Thoracic aorta endothelial cell (primary cell): ENCODE data around the genes CCNE1, URI1 and WDR88.

DNA sequence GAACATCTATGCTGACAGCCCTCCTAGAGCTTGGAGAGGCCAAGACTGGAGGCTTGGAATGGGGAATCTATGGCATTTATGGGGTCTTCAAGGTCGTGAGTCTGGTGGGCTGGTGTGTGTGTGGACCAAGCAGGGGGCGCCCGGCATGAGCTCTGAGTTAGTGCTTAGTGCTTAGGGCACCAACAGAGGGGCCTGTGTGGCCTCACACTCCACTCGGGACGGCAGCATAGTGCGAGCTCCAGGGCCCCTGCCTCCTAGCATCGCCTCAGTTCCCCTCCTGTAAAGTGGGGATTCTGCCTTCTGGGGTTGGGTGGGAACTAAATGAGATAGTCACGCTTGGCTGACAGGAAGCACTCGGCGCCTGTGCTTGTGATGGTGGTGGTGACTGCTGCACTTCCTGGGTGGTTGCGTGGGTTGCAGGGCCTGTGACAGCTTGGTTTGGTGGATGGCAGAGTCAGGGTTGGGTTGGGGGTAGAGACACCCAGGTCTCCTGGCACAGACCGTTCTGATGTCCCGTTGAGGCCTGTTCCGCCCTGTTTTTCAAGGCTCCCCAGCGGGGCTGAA, 7.6 kb downstream of the PLEKHF1 start:
- CAGE, long polyA plus RNA, result no peak

DNA sequence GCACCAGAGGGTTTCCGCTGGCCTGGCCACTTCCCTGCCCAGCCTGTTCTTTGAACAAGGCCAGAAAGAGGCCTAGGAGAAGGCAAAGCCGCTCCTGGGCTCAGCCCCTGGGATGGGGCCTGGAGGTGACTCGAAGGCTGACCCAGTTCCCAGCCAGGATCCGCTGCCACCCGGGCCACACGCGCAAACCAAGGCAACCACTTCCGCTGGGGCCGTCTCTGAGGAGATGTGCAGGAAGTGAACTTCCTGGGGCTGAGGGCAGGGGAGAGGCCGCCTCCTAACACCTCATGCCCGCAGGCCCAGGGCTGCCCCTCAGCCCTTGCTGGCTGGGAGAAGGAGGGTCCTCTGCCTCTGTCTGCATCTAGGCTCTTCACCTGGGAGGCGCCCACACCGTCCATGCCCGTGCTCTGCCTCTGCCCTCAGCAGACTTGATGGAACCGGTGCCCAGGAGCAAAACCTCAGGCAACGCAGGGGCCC, 15.3 kb downstream of the PLEKHF1 start:
- CAGE, long polyA plus RNA, result no peak

DNA sequence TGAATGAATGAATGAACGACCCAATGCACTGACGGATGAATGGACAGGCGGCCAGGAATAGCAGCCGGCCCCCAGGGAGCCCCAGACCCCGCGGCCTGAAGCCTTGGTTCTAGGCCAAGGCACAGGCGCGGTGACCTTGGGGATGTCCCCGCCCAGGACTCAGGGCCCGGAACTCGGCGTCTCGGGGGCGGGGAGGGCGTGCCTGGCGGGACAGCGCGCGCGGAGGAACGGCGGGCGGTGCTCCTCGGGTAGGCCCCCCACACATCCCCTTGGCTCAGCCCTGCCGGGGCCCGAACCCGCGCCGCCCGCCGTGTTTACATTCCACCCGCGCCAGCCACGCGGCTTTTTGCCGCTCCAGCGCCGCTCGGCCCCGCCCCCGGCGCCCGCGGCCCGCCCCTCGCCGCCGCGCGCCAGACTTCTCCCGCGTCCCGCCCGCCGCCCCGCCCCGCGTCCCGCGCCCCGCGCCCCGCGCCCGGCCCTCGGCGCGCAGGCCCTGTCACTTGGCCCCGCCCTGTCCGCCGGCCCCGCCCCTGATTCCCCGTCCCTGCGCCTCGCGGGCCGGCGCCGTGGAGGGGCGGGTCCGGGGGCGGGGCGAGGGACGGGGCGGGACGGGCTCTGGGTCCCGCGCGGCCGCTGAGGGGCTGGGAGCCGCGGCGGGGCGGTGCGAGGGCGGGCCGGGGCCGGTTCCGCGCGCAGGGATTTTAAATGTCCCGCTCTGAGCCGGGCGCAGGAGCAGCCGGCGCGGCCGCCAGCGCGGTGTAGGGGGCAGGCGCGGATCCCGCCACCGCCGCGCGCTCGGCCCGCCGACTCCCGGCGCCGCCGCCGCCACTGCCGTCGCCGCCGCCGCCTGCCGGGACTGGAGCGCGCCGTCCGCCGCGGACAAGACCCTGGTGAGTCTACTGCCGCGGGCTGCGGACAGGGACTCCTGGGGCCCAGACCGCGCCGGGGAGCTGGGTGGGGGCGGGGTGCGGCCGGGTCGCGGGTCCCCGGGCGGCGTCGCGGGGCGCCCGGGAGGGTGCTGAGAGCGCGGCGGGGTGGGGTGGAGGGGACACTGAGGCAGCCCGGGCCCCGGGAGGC, at the start of gene CCNE1:
CCNE1 (plus strand) TSS at position 729 of the 1,077 bp plus-strand sequence.
- CAGE, long polyA plus RNA, result no peak

GRCh38 chr19:29812340-29813003, 681 bp downstream of the CCNE1 start:
- CAGE, long polyA plus RNA, result no peak

- CAGE, long polyA plus RNA, result no peak
Observed at GRCh38 chr19:29842965-29843752, 31.4 kb downstream of the CCNE1 start.

DNA sequence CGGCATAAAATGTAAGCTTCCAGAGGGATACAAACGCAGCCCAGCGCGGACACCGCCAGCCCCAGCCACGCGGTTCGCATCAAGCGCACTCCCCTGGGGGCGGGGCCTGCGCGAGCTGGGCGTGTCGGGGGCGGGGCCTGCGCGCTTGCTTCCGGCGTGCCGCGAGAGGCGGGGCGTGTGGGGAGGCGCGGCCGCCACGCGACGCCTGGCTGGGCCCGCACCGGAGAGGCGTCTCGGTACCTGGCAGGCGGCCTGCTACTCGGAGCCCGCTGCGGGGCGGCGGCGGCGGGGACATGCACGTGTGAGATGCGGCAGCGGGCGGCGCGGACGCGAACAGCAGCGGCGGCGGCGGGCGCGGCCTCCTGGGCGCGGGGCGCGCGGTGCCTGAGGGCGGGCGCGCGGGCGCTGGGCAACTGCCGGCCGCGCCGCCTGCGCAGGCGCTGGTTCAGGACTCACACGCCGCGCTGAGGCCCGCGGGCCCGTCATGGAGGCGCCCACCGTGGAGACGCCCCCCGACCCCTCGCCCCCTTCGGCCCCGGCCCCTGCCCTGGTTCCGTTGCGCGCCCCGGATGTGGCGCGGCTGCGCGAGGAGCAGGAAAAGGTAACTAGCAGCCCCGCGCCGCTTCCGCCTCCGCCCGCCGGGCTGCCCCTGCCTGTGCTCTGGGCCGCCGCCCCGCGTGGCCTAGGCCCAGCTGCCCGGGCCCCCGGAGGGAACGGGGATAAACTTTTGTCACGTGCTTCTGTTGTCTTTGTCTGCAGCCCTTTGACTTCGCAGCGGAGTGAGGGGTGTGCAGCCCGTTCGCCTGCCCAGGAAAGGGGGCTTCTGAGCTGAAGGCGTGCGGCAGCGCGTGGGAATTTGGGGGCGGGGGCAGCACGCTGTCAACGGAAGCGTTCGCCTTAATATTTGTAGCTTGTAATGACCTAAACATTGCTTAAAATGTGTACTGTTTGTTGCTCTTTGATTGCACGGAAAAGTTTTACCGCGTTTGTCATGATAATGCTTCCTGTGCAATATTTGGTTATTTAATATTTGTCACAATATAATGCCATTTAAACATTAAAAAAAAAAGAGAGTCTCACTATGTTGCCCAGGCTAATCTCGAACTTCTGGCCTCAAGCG, at the start of gene URI1:
URI1 (plus strand) TSS at position 176 of the 1,120 bp plus-strand sequence.
- CAGE, long polyA plus RNA, result no peak

DNA sequence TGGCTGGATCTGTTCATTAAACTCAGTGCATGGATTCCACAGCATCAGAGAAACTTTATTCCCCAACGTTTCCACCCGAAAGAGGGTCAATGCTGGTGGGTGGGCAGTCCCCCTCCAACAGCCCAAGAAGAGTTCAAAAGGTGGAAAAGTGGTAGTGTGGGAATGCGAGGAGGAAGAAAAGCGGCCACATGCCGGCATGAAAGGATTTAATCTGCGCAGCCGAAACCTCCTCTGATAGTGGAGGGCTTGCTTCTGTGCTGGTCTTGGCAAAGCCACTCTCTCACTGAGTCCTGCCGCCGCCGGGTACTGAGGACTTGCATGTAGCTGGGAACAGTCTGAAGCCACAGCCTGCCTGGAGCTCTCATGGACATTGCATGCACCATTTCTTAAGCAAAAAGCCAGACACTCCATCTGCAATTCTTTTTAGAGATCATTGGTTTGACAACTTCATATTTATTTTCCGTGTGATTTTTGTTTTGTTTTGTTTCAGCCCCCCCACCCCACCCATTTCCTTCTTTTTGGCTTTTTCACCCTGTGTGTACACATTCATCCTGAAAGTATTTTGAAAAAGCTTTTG, 136.2 kb upstream of the ZNF536 start:
- CAGE, long polyA plus RNA, result no peak

- CAGE, long polyA plus RNA, result no peak
Observed at GRCh38 chr19:30340167-30340511, 32.0 kb upstream of the ZNF536 start.

- CAGE, long polyA plus RNA, result no peak
Observed at GRCh38 chr19:31502698-31502902, 153.4 kb upstream of the TSHZ3 start.

- CAGE, long polyA plus RNA, result no peak
Observed at GRCh38 chr19:31597710-31598072, 248.5 kb upstream of the TSHZ3 start.

DNA sequence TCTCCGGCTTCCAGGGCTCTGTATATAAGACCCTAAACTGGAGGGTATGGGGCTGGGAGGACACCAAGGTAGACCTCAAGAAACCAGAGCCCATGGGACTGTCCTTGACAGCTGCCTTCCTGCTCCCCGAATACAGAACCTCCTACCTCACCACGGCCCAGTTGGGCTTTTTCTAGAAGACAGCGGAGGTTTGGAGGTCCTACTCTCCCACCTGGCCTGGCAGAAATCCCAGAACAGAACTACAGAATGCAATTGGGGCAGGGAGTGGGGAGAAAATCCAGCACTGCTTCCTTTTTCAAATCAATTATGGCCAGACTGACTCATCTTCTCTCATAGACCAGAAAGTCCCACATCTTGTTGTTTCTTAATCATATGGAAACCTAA, 177.2 kb upstream of the ZNF507 start:
- CAGE, long polyA plus RNA, result no peak

DNA sequence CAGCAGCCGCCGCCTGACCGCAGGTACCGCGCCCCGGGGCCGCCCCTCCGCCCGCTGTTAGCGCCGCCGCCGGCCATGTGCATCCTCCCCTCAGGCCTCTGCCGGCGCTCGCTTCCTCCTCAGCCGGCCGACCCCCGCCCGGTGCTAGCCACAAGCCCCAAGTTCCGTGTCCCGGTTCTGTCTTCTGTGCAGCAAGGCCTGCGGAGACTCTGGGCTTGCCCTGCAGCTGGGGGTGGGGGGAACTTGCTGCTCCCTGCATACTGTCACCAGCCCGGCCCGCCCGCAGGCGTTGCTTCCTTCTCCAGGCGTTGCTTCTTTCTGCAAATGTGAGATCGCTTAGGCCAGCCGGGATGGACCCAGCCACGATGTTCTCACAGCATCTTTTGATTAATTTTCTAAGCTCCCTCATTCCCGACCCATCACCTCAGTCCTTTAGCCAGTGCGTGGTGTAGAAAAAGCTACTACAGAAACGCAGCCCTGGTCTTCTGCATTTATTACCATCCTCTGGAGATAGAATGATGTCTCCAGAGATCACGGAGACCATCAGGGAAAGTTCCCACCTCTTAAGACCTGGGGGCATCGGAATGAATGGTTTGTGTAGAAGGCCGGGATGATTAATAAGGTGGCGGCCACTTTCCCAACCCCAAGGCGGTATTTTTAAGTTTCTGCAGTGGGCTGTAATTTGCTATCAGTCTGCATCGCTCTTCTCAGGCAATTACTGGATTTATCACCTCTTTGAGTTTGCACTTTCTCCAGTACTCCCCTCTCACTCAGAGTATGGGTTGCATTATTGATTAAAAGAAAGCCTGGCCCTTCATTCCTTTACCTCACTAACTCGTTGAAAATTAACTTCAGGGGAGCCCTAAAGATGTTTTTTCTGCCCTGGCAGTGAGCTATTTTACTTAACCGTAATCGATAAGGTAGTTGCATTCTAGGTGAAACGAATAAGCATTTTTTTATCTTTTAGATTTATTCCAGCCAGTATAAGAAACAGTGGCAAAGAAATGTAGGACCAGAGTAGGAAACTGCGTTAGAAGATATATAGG, 674 bp downstream of the ZNF507 start:
- CAGE, long polyA plus RNA, result no peak

DNA sequence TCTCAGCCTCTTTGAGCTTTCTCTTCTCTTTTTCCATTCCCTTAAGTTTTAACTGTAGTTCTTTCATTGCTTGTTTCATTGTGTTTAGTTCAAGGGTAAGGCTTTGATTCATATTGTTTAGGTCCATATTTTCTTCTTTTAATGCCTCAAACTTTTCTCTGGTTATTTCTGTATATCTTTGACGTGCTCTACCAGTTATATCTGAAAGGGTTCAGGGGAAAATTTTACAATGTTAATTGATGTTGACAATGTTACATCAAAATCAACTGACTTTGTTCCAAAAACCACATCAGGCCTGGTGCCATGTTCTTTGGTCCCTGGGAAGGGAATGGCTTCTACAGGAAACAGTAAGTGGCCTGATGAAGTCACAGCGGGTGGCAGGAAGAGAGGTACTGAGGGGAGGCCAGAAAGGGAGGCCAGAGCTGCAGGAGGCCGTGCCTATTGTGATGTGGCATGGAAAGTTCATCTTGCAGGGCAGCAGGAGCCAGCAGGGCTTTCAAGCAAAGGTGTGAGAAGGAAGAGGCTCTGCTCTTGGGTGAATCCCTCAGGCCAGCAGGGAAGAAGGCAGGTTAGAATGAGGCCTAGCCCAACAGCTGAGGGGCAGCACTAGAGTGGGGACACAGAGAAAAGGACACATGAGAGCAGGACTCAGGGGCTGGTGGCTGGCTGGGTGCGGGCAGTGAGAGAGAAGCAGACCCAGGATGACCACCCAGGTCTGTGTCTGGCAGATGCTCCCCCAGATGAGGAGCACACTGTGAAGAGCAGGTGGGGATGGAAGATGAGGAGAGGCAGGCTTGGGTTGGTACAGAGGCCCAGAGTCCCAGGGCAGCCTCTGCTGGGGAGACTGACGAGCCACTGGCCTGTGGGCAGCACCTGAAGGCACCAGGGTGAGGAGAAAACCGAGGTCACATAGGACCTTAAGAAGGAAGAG, 38.0 kb downstream of the CEP89 start:
- CAGE, long polyA plus RNA, result no peak

- CAGE, long polyA plus RNA, result no peak
Observed at GRCh38 chr19:32959759-32960326, 11.9 kb downstream of the CEP89 start.

GRCh38 chr19:33009430-33009674, 37.3 kb downstream of the FAAP24 start:
- CAGE, long polyA plus RNA, result no peak

- CAGE, long polyA plus RNA, result no peak
Observed at GRCh38 chr19:33024434-33024863, 40.2 kb downstream of the RHPN2 start.

- CAGE, long polyA plus RNA, result no peak
Observed at GRCh38 chr19:33132048-33132418, at the start of gene WDR88. Gene WDR88, plus strand, starts transcription at chr19:33132114.

DNA sequence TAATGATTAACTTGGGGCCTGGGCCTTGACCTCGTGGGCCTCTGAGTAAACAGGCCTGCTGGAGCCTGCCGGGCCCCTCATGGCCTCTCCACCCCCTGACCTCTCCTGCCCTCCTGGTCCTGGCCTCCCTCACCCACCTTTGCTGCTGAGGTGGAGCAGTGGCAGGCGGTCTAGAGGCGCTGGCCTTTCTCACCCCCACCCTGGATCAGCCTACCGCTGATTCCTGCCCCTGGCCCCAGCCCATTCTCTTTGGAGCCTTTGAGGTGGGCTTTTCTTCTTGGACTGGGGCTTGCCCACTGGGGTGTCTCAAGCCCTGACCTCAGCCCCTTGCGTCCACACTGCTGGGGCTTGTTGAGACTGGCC, 26.2 kb downstream of the CEBPA start:
- CAGE, long polyA plus RNA, result no peak

DNA sequence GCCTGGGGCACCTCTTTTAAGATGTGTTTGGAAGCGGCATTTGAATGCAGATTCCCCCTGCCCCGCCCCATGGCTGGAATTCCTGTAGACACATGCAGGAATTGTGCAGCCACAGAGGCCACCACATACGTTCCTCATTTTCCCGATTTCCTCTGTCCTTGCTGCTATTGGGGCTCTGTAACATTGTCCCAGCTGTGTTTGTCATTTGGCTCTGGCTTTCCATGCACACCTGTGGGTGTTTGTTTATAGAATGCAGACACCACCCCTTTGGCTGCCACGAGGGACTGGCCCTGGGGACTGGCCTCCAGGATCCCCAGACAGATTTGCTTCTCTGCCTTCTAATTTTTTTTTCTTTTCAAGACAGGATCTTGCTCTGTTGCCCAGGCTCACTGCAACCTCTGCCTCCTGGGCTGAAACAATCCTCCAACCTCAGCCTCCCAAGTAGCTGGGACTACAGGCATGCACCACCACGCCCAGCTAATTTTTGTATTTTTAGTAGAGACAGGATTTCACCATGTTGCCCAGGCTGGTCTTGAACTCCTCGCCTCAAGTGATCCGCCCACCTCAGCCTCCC, 16.2 kb downstream of the CEBPA start:
- CAGE, long polyA plus RNA, result no peak

- CAGE, long polyA plus RNA, result no peak
Observed at GRCh38 chr19:33286777-33287331, 15.5 kb downstream of the CEBPA start.